HEK293 (cell line): ENCODE measurements around a stretch of chr3.

- PRO-cap, result no peak
- RRBS, 2 experiments, result no CpG with 5 or more reads among the region's 2 CpGs
These were observed 2.1 kb upstream of the HACD2 start for GRCh38 chr3:123586852-123587476.

DNA sequence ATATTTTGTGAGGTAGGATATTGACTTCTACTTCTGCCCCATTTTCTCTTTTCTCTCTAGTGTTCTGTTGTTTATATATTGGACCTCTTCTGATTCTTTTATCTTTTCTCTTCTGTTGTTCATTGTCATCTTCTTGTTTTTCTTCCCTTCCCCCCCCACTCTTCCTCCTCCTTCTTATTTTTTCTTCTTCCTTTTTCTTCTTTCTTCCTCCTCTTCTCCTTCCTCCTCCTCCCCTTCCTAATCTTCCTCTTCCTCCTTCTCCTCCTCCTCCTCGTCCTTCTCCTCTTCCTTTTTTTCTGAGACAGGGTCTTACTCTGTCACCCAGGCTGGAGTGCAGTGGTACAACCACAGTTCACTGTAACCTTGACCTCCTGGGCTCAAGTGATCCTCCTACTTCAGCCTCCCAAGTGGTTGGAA lies 15.0 kb upstream of the HACD2 start:
- PRO-cap, result no peak
- RRBS, 2 experiments, result no CpG with 5 or more reads among the region's 1 CpG

- PRO-cap, result no peak
- RRBS, 2 experiments, result no CpG with 5 or more reads among the region's 12 CpGs
These were observed 33.6 kb upstream of the HACD2 start for GRCh38 chr3:123617985-123619287.

DNA sequence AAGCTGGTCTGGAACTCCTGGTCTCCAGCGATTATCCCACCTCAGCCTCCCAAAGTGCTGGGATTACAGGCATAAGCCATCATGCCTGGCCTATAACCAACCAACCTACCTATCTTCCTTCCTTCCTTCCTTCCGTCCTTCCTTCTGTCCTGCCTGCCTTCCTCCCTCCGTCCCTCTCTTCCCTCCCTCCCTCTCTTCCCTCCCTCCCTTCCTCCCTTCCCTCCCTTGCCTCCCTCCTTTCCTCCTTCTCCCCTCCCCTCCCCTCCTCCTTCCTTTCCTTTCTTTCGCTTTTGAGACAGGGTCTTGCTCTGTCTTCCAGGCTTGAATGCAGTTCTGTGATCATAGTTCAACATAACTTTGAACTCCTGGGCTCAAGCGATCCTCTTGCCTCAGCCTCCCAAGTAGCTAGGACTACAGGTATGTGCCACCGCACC lies 56.7 kb upstream of the HACD2 start:
- PRO-cap, result no peak
- RRBS, 2 experiments, result no CpG with 5 or more reads among the region's 6 CpGs

GRCh38 chr3:123674090-123674529 lies 89.3 kb upstream of the HACD2 start:
- PRO-cap, result no peak
- RRBS, 2 experiments, result no CpG with 5 or more reads among the region's 4 CpGs

- PRO-cap, result no peak
- RRBS, 2 experiments, result no CpG with 5 or more reads among the region's 6 CpGs
These were observed 101.5 kb upstream of the HACD2 start for GRCh38 chr3:123686321-123686789.

GRCh38 chr3:123691994-123692652 lies 107.3 kb upstream of the HACD2 start:
- PRO-cap, result no peak
- RRBS, 2 experiments, result no CpG with 5 or more reads among the region's 10 CpGs

GRCh38 chr3:123976842-123977219 lies 15.1 kb downstream of the ROPN1 start:
- PRO-cap, result no peak
- RRBS, 2 experiments, result no CpG with 5 or more reads among the region's 7 CpGs

DNA sequence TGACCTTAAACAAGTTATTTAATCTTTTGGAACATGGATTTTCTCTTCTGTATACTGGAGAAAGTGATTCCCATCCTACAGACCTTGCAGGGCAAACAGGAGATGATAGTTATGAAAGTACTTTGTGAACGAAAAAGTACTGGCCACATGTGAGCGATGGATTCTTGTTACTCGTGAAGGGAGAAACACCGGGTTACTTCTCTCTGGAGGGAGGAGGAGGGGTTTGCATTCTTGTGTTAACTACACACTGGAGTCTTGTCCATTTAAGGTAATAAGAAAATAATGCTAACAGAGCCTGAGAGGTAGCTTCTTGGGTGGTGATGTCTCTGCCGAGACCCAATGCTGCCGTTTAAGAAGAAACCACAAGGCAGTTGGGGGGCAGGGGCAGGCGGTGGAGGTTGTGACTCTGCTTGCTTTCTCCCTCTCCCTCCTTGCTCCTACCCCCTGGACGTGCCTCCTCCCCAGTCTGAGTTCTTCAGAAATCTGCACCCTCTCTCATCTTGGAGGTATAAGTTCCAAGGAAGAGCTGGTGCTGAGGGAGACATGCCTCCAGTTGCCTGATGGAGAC lies 59.6 kb downstream of the KALRN start:
- PRO-cap, result no peak
- RRBS, 2 experiments, result no CpG with 5 or more reads among the region's 8 CpGs

DNA sequence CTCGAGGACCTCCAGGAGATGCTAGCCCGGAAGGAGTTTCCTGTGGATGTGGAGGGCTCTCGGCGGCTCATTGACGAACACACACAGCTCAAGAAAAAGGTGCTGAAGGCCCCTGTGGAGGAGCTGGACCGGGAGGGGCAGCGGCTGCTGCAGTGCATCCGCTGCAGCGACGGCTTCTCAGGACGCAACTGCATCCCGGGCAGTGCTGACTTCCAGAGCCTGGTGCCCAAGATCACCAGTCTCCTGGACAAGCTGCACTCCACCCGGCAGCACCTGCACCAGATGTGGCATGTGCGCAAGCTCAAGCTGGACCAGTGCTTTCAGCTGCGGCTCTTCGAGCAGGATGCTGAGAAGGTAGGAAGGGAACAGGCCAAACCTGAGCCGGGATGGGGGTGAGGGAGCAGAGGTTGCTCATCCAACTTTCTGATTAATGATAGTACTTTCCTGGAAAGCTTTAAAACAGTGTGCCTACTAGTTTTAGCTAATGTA lies 235.8 kb downstream of the KALRN start:
- PRO-cap, result no peak
- RRBS, 2 experiments, result 93 to 95% methylated on average over 8 to 10 of the region's 17 CpGs

DNA sequence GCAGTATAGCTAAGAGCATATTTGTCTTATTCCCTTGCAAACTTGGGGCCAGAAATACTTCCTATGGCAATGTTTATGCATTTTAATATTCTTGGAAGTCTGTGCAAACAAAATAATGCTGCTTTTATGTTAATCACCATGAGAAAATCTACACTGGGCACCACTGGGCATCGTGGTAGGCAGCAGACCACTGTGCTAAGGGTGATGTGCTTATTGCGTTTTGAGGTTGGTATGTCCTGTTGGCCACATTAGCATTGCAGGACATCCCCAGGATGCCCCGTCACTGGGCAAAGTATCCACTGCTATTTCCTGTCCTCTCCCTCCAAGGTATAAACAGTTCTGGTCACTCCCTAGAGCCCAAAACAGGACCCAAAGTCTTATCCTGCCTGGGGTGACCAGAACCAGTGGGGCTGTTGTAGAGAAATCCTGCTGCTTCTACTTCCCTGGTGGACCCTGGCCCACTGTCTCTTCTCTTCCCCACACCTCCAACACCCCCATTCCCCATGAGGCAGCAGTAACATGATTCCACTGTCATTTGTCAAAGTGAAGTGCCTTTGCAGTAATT lies 243.0 kb downstream of the KALRN start:
- PRO-cap, result no peak
- RRBS, 2 experiments, result no CpG with 5 or more reads among the region's 3 CpGs

- PRO-cap, result no peak
- RRBS, 2 experiments, result no CpG with 5 or more reads among the region's 15 CpGs
These were observed 55.9 kb upstream of the UMPS start for GRCh38 chr3:124674246-124674807.

GRCh38 chr3:124699551-124700112 lies 30.6 kb upstream of the UMPS start:
- PRO-cap, result no peak
- RRBS, 2 experiments, result no CpG with 5 or more reads among the region's 12 CpGs

DNA sequence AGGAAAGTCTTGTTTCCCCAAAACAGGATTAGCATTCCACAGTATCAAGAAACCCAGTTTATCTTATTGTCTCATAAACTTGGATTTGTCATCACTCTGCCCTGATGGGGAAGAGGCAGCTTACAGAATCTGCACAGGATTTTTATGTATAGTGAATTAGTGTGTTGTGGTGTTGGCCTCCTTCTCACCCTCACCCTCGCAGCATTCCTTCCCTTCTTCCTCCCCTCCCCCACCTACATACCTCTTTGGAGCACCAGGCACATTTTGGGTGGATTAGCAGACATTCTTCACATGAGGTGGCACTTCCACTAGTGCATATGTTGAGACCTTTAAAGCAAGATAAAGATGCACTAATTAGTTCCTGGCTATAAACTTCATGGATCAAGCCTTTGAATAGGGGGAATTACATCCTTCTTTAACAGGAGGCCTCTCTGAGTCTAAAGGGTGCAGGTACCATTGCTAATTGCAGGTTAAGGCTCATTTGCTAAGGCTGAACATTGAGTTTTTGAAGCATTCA lies 13.9 kb downstream of the ITGB5 start:
- PRO-cap, result no peak
- RRBS, 2 experiments, result no CpG with 5 or more reads among the region's 1 CpG

GRCh38 chr3:124916787-124917259 lies 17.7 kb downstream of the MUC13 start:
- PRO-cap, result no peak
- RRBS, 2 experiments, result no CpG with 5 or more reads among the region's 6 CpGs

DNA sequence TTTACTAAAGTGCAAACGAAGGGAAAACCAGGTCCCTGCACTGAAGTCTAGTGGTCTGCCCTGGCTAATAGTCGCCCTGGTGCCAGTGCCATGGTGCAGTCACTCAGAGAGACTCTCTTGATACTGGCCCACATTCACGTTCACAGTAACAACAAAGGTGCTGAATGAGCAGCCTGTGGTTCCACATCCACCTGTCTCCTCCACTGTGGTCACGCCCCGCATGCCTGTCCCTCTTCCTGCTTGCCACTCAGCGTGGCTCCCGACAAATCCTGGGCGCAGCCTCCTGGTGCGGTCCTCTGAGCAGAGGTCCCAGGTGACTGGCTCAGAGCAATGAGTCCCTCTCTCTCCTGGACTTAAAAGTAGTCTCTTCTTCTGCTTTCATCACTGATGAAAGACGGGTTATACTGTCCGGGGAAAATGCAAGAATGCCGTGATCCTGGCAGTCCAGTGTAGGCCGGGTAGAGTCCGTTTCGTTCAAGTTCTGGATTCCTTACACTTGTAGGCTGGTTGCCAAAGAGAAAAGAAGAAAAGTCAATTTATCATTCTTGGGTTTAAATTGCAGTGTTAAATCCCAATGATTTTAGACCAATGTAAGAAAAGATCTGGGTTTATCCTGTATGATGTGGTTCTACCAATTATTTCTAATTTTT lies 35.9 kb upstream of the MUC13 start:
- PRO-cap, result no peak
- RRBS, 2 experiments, result 94% methylated on average over 2 of the region's 15 CpGs; no CpG with 5 or more reads in 1 of the 2 experiments

GRCh38 chr3:124972383-124972820 lies 37.9 kb upstream of the MUC13 start:
- PRO-cap, result no peak
- RRBS, 2 experiments, result no CpG with 5 or more reads among the region's 3 CpGs

GRCh38 chr3:124993383-124994412 lies 59.1 kb upstream of the MUC13 start:
- PRO-cap, result no peak
- RRBS, 2 experiments, result no CpG with 5 or more reads among the region's 18 CpGs

- PRO-cap, result no peak
- RRBS, 2 experiments, result no CpG with 5 or more reads among the region's 14 CpGs
These were observed 52.3 kb downstream of the HEG1 start for GRCh38 chr3:125003226-125004132.

GRCh38 chr3:125024056-125024589 lies 31.7 kb downstream of the HEG1 start:
- PRO-cap, result no peak
- RRBS, 2 experiments, result no CpG with 5 or more reads among the region's 3 CpGs